Daoy (cell line): ENCODE measurements around the genes NPY4R, SYT15, FAM170B and AGAP6.

- RAMPAGE, long total RNA = no peak
These were observed at the start of gene NPY4R for GRCh38 chr10:46465852-46466086. Gene NPY4R, minus strand, starts transcription at chr10:46465958.

GRCh38 chr10:46578900-46579219 is at the start of gene SYT15:
Gene SYT15, plus strand, starts transcription at chr10:46579128.
- RAMPAGE, long total RNA = no peak

DNA sequence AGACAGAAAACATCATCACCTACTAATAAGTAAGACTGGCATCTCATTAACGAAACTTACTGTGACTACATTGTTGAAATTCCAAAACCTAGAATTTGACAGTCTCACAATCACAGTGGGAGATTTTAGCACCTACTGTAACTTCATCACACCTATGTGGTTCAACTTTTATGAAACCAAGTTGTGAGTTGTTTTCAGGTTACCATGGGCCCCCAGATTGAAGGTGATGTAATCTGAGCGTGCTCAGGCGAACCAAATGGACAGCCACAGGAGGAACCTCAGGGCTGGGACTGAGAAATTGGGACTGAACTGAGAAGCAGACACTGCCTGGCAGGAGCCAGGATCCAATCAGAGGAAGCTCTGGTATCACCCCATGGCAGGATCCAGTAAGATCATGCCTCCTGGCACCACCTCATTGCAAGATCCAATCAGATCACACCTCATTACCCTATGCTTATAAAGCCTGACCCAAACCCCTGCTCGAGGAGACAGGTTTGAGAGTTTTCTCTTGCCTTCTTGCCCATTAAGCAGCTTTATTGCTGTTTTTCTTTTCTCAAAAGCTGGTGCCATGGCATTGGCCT is 43.3 kb upstream of the GDF10 start:
- RAMPAGE, long total RNA = no peak

DNA sequence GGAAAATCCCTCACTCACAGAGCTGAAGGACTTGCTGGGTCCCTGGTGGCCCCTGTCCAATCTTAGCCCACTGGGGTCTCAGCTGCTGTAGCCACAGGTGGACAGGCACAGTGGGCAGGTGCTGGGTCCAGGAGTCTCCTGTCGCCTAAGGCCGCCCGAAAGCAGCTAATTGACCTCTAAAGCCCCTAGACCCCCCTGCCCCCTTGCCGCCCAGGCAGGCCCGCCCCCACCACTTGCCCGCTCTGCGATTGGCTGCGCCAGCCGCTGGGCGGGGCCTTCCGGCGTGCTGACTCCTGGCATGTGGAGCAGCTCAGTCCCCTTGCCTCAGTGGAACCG is 59.8 kb upstream of the AGAP9 start:
- RAMPAGE, long total RNA = no peak

- RAMPAGE, long total RNA = no peak
These were observed 794 bp downstream of the SYT15B start for GRCh38 chr10:47762600-47762996.

DNA sequence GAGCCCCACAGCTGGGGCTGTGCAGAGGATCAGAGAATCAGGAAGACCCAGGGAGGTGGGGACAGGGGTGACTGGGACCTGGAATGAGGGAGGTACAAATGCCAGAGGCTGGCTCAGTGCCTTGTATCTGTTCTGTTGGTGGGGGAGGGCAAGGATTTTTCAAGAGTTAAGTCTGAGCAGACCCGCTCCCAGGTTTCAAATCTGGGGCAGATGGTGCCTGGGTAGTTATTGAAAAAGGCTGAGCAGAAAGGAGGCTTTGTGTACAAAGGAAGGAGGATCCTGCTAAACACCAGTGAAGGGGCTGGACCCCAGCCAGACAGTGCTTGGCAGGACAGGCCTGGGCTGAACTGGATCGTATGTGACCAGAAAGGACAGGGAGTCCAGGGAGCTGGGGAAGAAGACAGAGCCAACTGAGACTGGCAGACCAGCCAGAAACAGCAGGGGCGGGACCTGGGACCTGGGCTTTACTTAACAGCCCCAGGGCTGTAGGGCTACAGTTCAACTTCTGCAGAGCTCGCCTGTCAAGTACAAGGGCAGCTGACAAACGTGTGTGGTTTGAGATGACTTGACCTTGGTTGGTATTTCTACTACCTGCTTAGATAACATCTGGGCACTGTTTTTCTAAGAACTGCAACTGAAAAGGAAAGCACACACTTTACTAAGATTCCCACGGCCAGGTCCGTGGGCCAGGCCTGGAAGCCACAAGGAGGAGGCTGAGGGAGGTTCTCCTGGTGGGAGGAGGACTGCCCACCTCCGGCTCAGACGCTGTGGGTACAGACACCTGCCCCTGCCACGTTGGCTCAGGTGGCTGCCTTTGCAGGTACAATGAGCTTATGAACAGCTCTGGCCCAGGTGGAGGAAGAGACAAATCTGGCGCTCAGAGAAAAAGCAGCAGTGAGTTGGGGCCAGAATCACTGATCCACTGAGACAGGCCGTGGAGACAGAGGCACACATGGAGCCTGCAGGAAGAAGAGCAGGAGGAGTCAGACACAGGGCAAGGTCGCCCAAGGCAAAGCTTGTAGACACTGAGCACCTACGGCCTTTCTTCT is 13.4 kb upstream of the FRMPD2 start:
- RAMPAGE, long total RNA = no peak

GRCh38 chr10:48372394-48372863 is 66.0 kb downstream of the MAPK8 start:
- RAMPAGE, long total RNA = no peak

- RAMPAGE, long total RNA = no peak
These were observed 67.5 kb downstream of the MAPK8 start for GRCh38 chr10:48373660-48374734.

DNA sequence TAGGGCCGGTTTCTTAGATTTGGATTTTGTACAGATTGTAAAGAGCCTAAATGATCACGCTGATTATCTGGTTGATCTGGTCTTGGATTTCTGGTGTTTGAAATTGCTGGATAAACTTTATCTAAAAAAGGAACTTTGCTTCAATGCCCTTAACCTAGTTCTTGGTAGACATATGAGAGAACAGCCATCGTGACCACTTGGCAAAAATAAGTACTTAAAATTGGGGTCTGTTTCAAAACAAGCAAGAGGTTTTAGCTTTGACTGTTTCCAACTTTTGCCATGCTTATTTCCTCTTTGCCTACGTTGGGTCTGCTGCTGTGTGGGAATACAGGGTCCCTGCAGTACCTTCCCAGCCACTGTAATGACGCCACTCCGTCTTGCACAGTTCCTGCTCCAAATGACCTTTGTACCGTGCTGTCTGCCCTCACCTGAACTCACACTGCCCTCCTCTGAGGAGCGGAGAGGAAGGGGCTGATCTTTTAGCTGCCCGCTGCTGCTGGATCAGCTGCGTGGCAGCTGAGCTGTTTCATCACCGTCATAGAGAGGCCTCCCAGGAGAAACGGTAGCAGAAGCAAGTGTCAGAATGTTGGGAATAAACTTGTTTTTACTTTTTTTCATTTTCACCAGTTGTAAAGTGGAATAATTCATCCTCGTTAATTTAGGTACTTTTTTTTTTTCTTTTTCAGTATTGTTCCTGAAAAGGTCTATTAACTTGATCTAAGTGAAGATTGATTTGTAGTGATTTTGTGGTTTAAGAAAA is 133.2 kb downstream of the MAPK8 start:
- RAMPAGE, long total RNA = no peak

GRCh38 chr10:49001200-49001726 is 61.6 kb upstream of the LRRC18 start:
- RAMPAGE, long total RNA = no peak

DNA sequence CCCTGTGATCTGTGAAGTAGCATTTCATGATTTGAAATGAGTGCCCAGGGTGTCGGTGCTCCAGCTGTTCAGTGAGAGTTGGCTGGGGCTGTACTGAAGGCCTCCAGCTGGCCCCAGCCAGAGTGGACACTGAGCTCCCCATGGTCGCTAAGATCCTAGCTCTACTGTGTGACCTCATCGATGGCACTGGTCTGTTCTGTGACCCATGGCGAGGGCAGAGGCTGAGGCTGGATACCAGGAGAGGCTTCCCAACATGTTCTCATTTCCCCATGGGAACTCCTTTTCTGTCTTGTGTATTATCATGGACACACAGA is at the start of gene FAM170B:
Gene FAM170B (minus strand): TSS at position 131 of the 314 bp plus-strand sequence.
- RAMPAGE, long total RNA = no peak

DNA sequence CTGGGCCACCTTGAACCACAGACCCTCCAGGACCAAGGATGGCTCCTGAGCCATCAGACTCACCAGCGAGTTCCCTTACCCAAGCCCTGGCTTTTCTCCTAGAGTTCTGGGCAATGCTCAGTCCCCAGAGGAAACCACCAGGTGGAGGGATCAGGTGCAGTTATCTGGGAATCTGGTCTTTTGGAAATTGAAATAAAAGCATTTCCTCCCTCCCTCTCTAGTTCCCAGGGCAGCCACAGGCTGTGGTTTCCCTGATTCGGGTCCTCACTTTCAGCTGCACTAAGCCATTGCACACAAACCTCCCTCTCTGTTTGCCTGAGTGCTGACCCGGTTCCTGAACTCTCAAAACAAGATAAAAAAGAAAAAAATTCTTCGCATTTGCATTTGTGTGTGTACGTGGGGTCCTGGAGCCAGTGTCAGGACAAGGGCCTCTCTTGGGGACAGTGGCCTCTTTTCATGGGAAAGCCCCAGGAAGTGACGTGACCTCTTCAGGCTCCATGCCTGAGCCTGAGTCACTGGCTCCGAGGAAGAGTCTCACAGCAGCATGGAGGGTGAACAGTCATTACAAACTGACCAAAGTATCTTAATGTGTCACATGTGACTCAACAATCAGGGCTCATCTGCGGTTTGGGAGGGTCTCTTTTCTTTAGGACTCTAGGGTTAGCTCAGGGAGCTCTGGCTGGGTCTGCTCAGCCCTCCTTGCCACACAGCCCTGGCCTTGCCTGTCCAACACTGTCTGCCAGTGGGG is 10.9 kb downstream of the TMEM273 start:
- RAMPAGE, long total RNA = no peak

DNA sequence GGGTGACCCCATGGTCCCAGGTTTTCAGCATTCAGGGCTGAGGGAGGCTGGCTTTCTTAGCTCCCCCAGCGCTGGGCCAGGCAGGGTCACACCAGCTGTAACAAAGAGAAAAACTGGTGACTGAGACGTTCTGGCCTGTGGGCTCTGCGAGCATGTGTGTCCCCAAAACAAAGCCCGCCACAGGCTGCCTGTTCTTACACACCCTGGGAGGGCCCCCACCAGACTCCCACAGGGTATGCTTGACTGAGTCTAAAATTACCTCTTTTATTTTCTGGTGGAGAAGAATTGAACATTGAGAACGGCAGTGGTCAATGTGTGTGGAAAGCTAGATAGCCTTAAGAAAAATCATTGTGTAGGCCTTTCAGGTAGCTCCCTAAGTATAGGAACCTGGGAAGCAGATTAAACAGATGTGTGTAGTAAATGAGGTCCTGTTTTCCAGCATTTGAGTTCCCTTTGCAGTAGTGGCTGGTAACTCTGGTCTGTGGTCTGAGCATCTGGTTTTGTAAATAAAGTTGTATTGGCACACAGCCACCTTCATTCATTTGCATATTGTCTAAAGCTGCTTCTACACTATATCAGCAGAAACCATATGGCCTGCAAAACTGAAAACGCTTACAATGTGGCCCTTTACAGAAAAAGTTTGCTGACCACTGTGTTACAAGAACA is 933 bp downstream of the C10orf71 start:
- RAMPAGE, long total RNA = no peak

GRCh38 chr10:49987874-49988430 is at the start of gene AGAP6:
Gene AGAP6, plus strand, starts transcription at chr10:49988406.
- RAMPAGE, long total RNA = no peak

DNA sequence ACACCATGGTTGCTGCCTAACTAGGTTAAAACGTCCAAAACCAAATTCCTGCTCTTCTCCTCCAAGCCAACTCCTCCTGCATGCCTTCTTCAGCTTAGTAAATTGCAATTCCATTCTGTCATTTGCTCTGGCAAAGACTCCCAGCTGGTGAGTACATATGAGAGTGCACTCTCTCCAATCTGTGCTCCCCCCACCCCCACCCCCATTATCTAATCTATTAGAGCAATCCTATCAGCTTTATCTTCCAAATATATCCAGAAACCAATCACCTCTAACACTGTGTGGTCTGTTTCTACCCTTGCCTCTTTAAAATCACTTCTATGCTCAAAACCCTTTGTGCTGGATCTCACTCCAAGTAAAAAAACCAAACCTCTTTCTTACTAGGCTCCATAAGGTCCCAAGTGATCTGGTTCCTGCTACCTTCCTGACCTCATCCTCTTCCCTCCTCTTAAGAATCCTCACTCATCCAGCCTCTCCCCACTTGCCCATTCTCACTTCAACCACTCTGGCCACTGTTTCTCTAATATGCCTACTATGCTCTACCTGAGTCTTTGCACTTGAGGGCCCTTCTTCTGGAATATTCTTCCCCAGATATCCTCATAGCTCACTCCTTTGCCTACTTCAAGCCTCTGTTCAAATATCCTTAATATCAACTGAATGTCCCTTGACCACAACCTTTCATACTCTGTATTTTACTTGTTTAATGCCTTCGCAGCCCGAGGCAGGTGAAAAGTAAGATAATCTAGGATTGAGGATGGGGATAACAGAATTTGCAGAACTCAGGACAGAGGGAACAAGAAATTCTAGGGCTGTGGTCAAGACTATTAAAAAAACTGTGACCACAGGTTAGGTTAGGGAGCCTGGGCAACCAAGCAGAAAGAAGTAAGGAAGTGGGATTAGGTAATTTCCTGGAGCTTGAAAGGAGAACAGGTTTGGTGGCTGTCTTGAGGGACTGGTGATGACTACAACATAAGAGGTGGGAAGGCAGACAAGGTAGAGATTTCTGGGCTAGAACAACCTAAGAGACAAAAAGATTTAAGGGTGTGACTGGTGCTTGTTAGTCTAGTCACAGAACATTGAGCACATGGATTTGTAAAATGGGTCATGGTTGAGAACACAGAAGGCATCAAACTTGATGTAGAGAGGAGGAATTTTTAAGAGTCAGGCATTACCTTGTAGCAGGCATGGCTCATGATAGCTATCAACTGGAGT is 123.3 kb upstream of the ASAH2 start:
- RAMPAGE, long total RNA = no peak

DNA sequence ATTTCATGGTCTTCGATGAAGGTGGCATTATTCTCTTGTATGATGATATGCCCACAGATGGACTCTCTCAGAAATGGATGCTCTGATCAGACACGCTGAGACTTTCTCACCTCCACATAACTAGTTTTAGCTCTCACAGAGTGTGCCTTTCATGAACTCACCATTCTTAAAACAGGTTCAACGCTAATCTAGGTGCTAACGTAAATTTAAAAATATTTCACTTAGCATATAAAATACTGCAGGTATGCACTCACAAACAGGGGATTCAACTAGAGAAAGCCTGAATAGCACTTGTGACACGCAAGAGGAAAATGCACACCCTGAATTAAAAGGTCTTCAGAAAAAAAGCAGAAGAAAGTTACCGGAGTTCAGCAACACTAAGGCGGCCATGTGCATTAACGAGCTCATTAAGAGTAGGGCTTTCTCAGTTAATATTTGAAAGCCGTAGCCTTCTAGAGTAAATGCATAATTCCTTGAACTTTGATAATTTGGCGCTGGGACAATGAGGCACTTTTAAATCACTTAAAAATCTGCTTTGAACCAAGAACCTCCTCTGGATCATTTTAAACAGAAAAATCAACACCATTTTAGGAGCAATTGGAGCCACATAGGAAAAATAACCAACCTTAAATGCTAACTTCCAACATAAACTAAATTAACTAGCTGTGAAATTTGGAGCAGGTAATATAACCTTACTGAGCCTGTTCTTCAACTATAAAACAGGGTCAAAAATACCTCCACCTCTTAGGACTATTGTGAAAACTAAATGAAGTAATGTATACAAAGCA is 164.5 kb upstream of the ASAH2 start:
- RAMPAGE, long total RNA = no peak

- RAMPAGE, long total RNA = no peak
These were observed 165.7 kb upstream of the ASAH2 start for GRCh38 chr10:50416830-50417679.

DNA sequence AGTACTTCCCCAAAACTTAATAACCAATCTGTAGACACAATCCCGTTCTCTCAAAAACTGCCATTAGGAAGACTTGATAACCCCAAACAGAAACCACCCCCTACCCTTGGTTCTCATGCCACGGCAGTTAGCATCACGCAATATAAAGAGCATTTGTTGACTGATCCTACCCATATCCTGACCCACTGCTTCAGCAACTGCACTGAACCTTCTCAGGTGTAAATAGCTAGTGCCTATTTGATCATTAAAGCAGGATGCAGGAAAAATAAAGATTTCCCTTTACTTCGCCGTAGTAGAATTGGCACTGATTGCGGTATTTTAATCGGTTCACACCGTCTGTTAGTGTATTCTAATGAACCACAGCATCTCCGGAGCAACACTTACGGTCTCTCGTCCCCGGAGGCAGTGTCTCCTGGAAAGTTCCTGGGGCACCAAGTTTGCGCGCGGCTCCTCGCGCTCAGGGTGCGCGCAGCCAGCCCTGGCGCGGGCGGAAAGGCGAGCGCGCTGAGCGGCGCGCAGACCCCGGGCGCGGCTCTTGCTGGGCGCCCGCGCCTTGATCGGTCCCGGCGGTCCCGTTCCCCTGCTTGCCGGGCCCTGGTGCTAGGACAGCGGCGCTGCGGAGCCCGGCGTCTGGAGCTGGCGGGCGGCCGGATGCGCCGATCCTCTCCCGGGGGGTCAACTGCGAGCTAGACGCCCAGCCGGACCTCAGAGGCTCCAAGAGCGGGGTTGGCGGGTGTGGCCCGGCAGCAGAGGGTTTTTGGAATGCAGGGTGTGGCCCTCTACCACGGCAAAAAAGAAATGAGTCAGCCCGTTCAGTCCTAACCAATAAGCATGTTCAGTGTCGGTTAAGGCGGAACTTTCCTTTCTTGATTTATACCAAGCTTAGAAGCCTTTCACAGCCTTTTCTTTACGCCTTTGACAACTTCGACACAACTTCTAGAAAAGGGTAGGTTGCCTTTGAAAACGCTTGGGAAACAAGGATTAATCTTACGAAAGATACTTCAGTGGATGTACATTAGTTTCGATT is 166.7 kb upstream of the ASAH2 start:
- RAMPAGE, long total RNA = no peak

DNA sequence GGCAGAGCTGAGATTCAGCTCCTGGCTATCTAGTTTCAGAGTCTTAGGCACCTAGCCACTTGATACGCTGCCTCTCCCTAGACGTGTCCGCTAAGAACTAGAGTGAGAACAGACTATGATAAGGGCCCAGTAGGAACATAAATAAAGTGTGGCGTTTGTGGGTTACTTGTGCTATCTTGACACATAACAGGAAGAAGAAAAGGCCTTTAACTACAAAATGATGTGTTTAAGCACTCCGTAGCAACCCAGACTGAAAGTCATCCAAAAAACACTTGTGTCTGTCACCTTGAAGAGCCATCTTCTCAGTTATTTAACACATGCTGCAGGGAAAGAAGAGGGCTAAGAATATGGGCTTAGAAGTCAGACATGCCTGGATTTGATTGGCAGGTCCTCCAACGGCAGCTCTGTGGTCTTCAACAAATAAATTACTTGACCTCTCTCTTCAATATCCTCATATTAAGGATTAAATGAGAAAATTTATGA is 96.2 kb downstream of the SGMS1 start:
- RAMPAGE, long total RNA = no peak

- RAMPAGE, long total RNA = no peak
These were observed 36.4 kb upstream of the SGMS1 start for GRCh38 chr10:50660000-50660773.